ENCODE measurements around a stretch of chr6.

- RRBS: no CpG with 5 or more reads among the region's 17 CpGs
These were observed 18.0 kb downstream of the SLC22A1 start for GRCh38 chr6:160139449-160140190.

DNA sequence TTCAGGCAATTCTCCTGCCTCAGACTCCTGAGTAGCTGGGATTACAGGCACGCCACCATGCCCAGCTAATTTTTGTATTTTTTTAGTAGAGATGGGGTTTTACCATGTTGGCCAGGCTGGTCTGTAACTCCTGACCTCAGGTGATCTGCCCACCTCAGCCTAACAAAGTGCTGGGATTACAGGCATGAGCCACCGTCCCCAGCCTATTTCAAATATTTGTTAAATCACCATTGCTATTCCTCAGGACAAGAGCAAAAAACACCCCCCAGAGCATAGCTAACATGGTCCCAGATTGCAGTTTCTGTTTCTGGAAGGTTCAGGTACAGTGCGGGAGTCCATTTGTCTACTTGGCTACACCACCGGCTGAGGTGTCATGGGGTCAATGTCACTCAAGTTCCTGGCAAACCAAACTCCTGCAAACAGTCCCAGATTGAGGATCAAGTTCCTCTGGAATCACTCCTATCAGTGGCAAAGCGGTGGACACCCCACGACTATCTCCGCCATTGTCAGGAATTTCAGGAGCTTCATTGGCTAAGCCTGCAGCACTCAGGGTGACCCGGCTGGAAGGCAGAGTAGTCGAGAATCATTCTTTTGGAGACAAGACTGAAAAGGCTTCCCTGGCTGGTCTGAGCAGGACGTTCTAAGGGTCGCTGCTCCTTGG is 41.7 kb downstream of the SLC22A1 start:
- RRBS: no CpG with 5 or more reads among the region's 11 CpGs

- RRBS: no CpG with 5 or more reads among the region's 1 CpG
These were observed 154.5 kb downstream of the LPA start for GRCh38 chr6:160509604-160509955.

GRCh38 chr6:160773747-160774017 is 71.6 kb downstream of the PLG start:
- RRBS: no CpG with 5 or more reads among the region's 3 CpGs

DNA sequence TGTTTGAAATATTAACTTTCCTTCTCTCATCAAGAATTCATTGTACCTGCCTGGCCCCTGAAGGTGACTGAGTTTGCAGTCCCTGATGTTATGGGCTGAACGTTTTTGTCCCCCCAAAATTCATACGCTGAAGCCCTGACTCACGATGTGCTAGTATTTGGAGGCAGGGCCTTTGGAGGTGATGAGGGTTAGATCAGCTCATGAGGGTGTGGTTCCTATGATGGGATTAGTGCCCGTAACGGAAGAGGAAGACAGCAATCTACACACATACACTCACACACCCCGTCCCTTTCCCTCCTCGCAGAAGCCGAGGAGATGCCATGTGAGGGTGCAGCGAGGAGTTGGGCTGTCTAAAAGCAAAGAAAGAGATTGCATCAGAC is 64.9 kb upstream of the MAP3K4 start:
- RRBS: no CpG with 5 or more reads among the region's 9 CpGs

- RRBS: no CpG with 5 or more reads among the region's 5 CpGs
These were observed 64.5 kb upstream of the MAP3K4 start for GRCh38 chr6:160927070-160927406.

- RRBS: 9% methylated on average over 5 of the region's 57 CpGs
These were observed 60.8 kb upstream of the MAP3K4 start for GRCh38 chr6:160930339-160931618.

DNA sequence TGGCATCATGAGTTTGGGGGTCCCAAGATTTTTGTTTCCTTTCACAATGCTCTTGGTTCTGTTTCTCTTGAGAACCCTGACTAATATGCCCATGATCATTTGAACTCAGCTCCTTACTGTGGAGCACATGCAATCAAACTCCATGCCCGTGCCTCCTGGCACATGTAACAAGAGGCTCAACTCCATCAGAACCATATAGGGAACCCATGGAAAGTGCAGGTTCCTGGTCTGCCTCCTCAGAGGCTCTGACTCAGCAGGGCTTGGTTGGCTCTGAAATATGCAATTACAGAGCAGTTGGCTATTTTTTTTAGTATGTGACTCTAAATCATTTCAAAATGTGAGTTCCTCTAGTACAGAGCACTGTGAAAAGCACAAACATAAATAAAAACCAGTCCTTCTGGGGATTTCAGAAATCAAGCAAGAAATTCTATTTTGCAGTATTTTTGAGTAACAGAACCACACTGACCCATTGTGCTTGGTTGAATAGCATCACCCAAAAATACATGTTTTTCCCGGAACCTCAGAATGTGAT is 13.4 kb upstream of the MAP3K4 start:
- RRBS: no CpG with 5 or more reads among the region's 2 CpGs

DNA sequence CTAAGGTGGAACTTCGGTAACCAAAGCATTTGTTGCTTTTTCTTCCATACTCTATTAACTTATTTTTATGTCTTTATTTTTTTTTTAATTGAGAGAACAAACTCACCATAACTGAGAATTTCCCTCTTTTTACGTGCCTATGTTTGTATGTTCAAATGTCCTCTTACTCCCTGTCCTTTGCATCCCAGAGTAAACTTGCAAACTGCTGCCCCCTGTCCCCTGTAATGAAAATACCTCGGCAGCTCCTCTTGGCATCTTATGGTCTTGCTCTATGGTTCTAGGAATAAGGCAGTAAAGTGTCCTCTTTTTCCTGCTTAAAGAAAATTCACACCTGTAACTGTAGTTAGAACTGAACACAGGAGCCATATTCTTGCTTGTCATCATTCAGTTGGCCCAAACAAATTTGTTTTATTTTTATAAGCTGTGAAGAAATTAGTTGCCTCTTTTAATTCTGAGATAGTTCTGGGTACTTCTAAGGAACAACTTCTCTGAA is 1.2 kb downstream of the MAP3K4 start:
- RRBS: no CpG with 5 or more reads among the region's 3 CpGs

- RRBS: no CpG with 5 or more reads among the region's 5 CpGs
These were observed 38.0 kb downstream of the MAP3K4 start for GRCh38 chr6:161029497-161030072.

DNA sequence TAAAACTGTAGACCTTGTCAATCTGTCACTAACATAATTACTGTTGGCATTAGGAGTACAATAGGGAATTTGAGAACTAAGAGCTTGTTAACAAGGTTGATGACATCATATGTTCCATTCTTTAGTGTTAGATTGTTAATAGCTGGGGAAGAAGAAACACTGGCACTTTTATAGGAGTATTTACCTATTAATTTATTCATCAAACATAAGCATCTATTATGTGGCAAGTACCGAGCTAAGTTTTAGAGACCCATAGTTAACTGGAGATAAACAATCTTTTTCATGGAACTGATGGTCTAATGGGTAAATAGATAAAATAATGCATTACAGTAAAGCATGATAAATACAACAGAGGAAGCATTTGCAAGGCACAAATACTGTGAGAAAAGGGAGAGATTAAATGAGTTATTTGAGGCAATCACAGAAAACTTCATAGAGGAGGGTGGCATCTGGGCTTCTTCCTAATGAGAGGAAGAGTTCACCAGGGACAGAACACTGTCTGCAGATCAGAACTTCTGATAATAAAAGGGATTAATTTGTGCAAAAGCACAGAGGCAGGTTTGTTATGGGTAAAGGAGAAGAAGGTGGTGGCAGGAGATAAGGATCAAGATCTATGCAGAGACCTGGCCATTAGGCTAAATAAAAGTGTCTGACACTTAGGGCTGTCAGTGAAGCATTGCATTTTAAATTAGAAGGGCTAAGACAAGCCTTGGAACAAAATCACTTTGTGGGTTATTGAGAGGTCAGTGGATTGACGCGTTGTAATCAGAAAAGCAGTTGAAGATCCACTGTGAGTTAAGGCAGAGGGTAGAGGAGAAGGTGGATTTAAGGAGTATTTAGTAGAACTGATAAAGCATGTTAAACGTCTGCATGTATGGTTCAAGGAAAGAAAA is 76.6 kb downstream of the MAP3K4 start:
- RRBS: no CpG with 5 or more reads among the region's 4 CpGs

DNA sequence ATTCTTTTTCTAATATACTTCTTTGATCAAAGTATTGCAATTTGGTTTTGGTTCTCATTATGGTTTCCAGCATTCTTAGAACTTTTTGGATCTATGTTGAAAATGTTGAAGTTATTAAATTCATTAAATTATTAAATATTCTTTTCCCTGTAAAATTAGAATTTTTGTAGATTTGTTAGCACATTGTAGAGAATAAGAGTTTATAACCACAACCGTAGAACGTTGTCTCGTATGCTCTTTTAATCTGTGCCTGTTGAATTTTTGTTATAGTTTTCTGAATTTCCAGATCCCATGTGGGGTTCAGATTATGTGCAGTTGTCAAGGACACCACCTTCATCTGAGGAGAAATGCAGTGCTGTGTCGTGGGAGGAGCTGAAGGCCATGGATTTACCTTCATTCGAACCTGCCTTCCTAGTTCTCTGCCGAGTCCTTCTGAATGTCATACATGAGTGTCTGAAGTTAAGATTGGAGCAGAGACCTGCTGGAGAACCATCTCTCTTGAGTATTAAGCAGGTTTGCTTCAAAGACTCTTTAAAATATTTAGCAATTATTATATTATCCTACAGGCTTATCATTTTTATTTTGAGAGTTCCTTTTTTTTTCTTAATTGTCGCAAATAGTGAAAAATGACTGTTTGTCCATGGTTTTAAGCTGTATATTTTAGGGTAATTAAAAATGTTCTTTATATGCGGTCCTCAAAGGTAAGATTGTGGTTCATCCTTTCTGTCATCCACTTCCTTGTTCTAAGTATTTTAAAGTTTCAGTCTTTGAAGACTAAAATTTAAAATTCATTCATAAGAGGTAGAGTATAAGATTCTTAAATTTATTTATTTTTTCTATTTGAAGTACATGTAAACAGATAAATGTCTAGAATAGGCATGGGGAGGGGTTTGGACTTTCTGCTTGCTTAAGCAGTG is 79.0 kb downstream of the MAP3K4 start:
- RRBS: no CpG with 5 or more reads among the region's 8 CpGs

DNA sequence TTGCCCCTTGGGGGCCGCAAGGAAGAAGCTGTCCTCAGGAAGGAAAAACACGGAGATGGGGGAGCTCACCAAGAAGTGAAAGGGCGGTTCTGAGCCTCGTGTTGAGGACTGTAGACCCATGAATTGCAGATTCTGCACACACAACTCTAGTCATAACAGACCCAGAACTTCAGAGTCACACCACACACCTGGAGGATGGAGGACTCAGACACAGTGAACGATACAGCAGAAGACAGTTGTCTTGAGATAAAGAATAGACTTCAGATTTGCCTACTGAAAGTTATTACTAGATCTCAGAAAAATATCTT is 88.0 kb downstream of the MAP3K4 start:
- RRBS: no CpG with 5 or more reads among the region's 5 CpGs

GRCh38 chr6:161115894-161116674 is 124.5 kb downstream of the MAP3K4 start:
- RRBS: no CpG with 5 or more reads among the region's 6 CpGs

- RRBS: no CpG with 5 or more reads among the region's 4 CpGs
These were observed 58.6 kb downstream of the AGPAT4 start for GRCh38 chr6:161215257-161215712.

- RRBS: no CpG with 5 or more reads among the region's 12 CpGs
These were observed 44.8 kb downstream of the AGPAT4 start for GRCh38 chr6:161228794-161229657.

GRCh38 chr6:161242088-161242720 is 31.7 kb downstream of the AGPAT4 start:
- RRBS: 77% methylated on average over 3 of the region's 11 CpGs

DNA sequence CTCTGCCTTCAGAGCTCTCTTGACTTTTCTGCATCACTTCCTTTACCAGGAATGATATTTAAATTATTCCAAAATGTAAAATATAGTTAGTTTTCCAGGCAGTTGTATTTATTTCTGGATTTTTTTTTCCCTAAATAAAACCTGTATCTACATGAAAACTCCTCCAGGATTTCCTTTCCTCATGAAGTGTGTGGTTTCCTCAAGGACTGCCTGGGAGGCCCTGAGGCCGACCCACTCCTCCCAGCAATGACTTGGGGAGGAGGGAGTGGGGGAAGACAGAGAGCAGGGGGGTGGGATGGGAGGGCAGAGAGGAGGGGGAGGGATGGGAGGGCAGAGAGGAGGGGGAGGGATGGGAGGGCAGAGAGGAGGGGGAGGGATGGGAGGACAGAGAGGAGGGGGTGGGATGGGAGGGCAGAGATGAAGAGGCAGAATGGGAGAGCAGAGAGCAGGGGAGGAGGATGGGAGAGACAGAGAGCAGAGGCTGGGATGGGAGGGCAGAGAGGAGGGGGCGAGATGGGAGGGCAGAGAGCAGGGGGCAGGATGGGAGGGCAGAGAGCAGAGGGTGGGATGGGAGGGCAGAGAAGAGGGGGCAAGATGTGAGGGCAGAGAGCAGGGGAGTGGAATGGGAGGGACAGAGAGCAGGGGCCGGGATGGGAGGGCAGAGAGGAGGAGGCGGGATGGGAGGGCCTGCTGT is 161.9 kb upstream of the AGPAT4 start:
- RRBS: no CpG with 5 or more reads among the region's 4 CpGs

DNA sequence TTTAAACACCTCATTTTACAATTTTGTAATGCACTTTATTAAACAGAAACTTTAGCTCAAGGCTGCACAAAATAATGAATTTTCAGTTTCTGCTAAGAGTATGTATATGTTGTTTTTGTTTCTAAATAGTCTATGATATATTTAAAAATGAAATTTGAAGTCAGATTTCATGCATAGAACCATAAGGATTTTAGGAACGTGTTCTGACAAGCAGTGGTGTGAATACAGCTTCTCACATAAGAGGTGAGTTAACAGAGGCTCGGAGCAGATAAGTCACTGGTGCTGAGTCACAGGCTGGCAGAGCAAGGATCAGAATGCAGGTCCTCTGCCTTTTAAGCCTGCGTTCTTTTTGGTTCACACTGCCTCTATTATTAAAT is 212.4 kb upstream of the AGPAT4 start:
- RRBS: no CpG with 5 or more reads among the region's 3 CpGs

GRCh38 chr6:162055274-162055914 is 672.2 kb downstream of the PRKN start:
- RRBS: no CpG with 5 or more reads among the region's 10 CpGs

All from HL-60 (cell line).